ENCODE measurements around the genes ZBTB37, TNN and TEX35.

- PRO-cap, 2 experiments: peak in 2 of 2 experiments; most common plus-strand start chr1:173868752 (in 2); most common minus-strand start chr1:173868448 (in 2)
- RAMPAGE, long total RNA, 5 experiments: start-site peak on the plus strand in 2 of 5 experiments, at chr1:173868136-173868861 at its widest, 5 to 13 reads per replicate
Observed at GRCh38 chr1:173868133-173869132, at the start of gene ZBTB37. TSS of gene ZBTB37 (plus strand) at chr1:173868380.

GRCh38 chr1:173916970-173917177 lies 253 bp downstream of the SERPINC1 start:
- PRO-cap, 2 experiments: no peak in any of the 2 experiments
- RAMPAGE, long total RNA, 5 experiments: no peak in any of the 5 experiments

DNA sequence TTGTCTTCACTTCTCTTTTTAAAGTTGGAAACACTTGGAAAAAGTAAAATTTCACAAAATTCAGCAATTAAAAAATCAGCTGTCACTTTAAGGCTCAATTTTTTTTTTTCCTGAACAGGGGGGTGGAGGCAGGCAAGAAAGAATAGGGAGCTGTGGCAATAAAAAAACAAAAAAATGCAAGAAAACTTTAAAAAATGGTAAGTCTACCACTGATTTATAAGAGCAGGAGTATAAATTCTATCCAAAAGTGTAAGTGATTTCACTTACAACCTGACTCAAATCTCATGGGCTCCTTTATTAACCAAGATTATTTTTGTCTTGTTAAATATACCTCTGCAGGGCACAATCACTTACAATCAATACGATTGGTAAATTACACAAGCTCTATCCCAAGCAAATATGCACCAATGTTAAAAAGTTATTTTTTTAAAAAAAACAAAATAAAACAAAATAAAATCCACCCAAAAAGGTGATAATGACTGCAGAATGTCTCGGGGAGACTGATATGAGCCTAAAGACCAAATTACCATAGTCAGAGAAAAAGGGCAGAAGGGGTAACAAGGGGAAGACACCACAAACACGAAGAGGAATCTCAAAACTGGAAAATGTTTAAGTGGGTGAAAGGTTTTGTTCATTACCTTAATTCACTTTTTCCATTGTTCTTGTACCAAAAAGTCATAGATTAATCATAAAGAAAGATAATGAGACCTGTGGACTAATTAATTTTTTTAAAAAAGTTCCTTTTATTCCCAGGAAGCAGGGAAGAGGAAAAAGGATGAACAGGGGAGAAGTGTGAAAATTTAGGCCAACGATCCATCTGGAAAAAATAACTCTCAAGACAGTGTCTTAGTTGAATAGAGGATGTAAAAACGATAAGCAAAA lies 14.9 kb upstream of the SERPINC1 start:
- PRO-cap, 2 experiments: no peak in any of the 2 experiments
- RAMPAGE, long total RNA, 5 experiments: no peak in any of the 5 experiments

DNA sequence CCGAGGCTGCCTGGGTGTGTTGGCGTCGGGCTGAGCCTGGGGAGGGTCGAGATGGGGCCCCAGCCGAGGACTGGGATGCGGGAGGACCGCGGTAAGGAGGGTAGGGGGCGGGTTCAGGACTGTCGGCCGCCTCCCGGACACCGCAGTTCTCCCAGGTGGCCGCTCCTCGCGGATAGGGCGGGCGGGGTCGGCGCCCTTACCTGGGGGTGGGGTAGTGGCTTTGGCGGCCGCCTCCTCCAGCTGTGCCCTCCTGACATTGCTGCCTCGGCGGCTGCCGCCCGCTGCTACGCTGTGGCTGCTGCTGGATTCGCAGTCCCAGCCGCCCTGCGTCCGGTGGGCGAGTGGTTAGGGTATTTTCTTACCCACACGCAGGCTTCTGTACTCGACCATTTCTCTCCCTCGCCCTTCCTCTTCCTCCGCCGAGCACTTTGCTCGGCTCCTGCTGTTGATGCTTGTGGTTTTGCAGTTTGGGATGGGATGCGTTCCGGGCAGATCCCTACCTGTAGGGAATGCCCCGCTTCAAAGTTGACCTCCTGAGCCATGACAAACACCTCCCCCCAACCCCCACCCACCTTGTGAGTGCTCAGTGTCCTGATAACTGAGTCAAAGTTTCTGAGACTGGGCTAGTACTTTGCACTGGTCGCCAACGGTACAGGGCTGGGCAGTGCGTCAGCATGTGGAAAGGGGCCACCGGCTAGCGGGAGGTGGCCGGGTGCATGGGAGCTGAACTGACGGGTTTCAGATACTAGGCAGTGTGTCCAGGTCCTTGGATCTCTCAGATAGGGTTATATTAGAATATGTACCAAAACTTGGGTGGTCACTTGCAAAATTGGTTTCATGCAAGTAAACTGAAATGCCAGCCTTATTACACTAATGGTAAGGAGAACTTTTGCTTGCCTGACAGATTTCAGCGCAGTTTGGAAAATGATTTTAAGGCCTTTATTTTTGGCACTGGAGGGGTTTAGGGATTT lies 682 bp downstream of the RABGAP1L start:
- PRO-cap, 2 experiments: peak in 2 of 2 experiments; most common plus-strand start position 143 of the sequence (in 1); most common minus-strand start position 121 of the sequence (in 1)
- RAMPAGE, long total RNA, 5 experiments: start-site peak on the minus strand in 2 of 5 experiments, centred at positions 440 to 475 of the sequence, 5 to 12 reads per replicate

- PRO-cap, 2 experiments: no peak in any of the 2 experiments
- RAMPAGE, long total RNA, 5 experiments: no peak in any of the 5 experiments
Observed at GRCh38 chr1:175067596-175068031, at the start of gene TNN. TSS of gene TNN (plus strand) at chr1:175067833.

GRCh38 chr1:175188810-175189625 lies 3.6 kb downstream of the KIAA0040 start:
- PRO-cap, 2 experiments: peak in 1 of 2 experiments; most common minus-strand start chr1:175189041 (in 1)
- RAMPAGE, long total RNA, 5 experiments: no peak in any of the 5 experiments

DNA sequence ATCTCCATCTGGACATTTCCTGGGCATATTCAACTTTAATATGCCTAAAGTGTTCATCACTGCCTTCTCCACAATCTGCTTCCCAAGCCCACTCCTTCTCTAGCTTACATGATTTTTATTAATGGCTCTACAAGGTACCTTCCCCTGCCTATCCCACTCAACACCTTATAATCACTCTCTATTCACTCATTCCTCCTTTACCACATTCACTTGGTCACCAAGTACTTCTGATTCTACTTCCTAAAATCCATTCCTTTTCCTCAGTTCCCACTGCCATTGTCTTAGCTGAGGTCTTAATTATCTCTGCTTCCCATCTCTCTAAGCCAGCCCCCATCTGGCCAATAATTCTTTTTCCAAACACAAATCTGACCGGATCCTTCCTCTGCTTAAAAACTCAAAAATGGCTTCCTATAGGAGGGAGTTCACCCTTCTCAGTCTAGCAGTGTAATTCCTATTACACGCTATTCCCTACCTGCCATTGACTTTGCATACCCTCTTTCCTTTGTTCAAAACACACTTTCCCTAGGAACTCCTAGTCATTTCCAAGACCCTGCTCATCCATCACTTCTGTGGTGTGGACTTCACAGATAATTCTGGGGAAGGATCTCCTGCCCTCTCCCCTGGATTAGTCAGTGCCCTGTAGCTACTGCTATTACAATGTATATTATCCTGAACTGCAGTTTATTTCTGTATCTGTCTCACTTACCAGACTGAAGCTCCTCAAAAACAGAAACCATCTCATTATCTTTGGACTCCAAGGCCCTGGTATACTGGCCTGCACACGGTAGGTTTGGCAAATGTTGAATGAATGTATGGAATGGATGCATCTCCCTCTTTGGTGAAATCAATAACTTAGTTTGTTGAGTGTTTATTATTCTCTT lies 1.9 kb downstream of the KIAA0040 start:
- PRO-cap, 2 experiments: no peak in any of the 2 experiments
- RAMPAGE, long total RNA, 5 experiments: no peak in any of the 5 experiments

- PRO-cap, 2 experiments: no peak in any of the 2 experiments
- RAMPAGE, long total RNA, 5 experiments: no peak in any of the 5 experiments
Observed at GRCh38 chr1:175209056-175209597, 16.6 kb upstream of the KIAA0040 start.

DNA sequence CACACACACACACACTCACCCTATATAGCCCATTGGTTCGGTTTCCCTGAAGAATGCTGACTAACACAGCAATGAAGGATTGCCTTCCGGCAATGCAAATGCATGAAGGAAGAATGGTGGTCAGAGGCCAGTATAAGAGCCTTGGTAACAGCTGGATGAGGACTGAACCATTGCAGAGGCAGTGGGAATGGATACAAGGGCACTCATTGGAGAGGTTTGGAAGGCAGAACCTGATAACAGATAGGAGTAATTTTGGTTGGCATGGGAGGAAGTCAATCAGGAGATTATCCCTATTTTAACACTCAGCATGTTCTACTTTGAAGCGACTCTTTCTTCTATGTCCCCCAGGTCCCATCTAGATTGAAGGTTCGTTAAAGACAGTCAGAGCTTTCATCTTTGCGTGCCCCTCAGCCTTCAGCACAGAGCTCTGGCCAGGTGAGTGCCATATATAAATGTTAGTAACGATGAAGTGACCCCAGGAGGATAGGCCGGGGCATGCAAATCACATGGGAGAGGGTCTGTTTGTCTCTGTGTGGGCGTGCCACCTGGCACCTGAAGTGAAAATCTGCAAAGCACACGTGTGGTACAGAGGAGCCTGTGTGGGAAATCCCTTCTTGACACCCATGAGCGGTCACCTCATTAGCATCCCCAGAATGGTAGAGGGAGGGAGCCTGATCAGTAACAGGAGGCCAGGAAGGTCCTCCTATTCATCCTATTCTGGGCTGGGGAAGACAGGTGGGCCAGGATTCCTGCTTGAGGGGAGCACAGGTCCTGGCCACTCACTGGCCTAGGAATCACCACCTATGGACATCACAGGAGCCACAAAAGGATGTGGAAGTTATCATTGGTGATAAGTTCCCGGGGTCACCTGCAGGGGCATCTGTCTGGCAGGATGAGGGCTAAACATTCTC lies 32.8 kb upstream of the KIAA0040 start:
- PRO-cap, 2 experiments: no peak in any of the 2 experiments
- RAMPAGE, long total RNA, 5 experiments: no peak in any of the 5 experiments

DNA sequence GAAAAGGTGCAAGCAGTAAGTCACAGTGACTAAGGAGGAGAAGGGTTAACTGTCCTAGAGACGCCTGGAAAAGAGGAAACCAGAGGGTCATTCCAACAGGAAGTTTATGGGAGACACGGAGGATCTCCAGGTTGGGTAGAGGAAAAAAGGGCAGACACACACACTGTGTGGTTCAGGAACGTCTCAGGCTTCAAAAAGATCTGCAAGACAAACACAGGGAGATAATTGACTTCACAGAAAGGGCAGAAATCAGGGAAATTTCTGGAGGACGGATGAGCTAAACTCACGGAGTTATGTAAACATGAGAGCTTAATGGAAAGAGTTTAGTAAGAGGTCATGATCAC lies 96.4 kb upstream of the TNR start:
- PRO-cap, 2 experiments: no peak in any of the 2 experiments
- RAMPAGE, long total RNA, 5 experiments: no peak in any of the 5 experiments

DNA sequence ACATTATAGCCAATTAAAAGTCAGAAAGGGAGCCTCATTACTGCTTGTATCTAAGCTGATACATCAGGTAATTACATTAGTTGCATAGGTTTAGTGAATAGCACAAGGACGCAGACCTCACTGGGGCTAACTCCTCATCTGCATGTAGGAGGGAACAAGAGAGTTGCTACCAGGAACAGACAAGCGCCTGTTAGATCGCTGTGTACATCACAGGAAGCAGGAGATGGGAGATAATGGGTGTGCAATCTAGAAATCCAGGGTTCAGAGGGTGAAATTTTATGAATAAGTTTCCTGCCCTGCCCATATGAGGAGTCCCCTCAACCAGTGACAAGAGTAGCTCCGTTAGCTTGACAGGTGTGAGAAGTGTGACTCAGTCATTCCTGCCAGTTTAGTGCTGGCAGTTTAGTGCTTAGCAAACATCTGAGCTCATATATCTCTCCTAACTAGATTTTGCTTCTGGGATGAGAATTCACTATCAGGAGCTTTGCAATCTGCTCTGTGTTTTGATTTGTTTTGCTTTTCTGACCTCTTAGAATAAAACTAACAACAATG lies 96.8 kb upstream of the TNR start:
- PRO-cap, 2 experiments: no peak in any of the 2 experiments
- RAMPAGE, long total RNA, 5 experiments: no peak in any of the 5 experiments

DNA sequence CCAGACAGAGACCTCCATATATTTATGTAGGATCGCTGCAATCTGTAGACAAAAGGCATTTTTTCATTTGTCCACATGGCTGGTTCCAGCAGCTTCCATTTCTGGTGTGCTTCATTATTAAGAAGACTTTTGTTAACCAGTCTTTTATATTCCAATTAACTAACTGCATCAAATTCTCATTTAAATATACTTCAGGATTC lies 224.9 kb upstream of the TNR start:
- PRO-cap, 2 experiments: no peak in any of the 2 experiments
- RAMPAGE, long total RNA, 5 experiments: no peak in any of the 5 experiments

GRCh38 chr1:176150320-176150833 lies 56.7 kb downstream of the COP1 start:
- PRO-cap, 2 experiments: no peak in any of the 2 experiments
- RAMPAGE, long total RNA, 5 experiments: no peak in any of the 5 experiments

- PRO-cap, 2 experiments: no peak in any of the 2 experiments
- RAMPAGE, long total RNA, 5 experiments: start-site peak on the plus strand in 1 of 5 experiments, at chr1:176553411-176553546 at its widest, 11 reads per replicate
Observed at GRCh38 chr1:176552963-176553739, 90.2 kb downstream of the PAPPA2 start.

DNA sequence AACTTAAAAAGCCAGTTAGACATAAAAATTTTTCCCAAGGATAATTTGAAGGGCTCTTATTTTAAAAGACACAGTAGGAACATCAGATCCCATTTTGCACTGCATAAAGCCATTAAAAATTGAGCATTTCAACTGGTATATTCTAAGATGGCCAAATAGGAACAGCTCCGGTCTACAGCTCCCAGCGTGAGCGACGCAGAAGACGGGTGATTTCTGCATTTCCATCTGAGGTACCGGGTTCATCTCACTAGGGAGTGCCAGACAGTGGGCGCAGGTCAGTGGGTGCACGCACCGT lies 336.1 kb downstream of the SEC16B start:
- PRO-cap, 2 experiments: no peak in any of the 2 experiments
- RAMPAGE, long total RNA, 5 experiments: no peak in any of the 5 experiments

DNA sequence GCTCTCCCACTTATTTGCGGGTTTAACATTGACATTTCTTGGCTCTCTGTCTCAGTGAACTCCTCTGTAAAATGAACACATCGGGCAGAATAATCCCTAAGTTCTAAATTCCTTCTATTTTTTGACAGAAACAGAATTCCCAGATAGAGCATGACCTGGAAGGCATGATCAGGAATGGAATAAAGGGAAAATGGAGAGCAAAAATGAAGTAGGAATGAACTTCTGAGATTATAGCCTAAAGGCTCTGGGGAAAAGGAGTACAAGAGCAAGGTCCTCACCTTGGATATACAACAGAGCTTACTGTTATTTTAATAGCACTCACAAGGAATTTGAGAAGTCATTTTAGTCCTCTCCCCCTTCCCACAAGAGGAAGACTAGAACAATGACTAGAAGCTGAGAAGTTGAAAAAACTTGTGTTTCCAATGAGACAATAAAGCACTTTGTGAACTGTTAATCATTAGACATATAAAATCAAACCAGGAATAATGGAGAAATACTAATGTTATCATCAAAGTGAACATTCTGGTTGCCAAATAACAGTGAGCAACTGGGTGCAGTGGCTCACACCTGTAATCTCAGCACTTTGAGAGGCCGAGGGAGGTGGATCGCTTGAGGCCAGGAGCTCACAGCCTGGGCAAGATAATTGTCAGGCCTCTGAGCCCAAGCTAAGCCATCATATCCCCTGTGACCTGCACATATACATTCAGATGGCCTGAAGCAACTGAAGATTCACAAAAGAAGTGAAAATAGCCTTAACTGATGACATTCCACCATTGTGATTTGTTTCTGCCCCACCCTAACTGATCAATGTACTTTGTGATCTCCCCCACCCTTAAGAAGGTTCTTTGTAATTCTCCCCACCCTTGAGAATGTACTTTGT lies 54.1 kb upstream of the RASAL2 start:
- PRO-cap, 2 experiments: no peak in any of the 2 experiments
- RAMPAGE, long total RNA, 5 experiments: no peak in any of the 5 experiments

DNA sequence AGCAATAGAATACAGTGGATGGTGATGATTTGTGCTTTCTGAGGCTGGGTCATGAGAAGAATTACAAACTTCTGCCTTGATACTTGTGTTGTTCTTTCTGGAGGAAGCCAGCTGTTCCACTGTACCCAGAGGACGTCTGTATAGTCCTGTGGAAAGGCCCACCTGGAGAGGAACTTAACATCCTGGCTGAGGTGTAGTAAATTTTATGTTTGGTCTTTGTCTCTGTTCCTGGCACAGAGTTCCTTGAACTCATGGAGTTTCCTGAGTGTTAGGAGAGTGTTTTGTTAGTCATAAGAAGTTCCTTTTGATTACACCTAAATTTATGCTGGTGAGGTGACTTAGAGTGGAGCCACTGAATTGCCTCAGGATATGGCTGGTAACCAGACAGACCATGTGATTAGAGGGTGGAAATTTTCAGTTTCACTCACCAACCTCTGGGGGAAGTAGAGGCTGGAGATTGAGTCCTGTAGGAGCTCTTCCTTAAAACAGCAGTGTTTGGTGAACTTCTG lies 57.9 kb downstream of the RASAL2 start:
- PRO-cap, 2 experiments: no peak in any of the 2 experiments
- RAMPAGE, long total RNA, 5 experiments: no peak in any of the 5 experiments

DNA sequence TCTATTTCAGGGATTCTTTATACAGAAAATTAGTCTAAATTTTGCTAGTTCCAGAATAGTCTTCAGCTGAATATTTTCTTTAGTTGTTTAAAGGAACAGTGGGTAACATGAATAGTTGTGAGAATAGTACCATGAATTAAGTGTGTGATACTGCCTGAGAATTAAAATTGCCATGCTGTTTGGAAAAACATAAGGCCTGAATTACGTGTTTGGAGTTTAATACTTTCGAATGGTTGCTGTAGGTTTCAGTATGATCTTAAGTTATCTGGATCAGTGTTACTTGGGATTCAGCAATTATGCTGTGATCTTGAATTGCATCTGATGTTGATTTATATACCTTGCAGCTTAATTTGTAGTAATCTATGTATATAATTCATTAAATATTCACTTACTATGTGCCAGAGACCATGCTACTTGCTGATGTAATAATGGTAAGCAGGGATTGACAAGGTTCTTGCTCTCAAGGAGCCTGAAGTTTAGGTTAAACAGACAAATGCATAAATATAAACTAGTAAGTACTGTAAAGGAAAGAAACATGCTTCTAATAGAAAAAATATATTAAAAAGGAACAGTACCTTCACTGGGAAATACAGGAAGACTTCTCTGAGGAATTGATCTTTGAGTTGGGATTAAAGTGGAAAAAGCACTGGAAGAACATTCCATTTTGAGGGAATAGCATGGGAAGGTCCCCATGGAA lies 83.2 kb downstream of the RASAL2 start:
- PRO-cap, 2 experiments: no peak in any of the 2 experiments
- RAMPAGE, long total RNA, 5 experiments: no peak in any of the 5 experiments

- PRO-cap, 2 experiments: no peak in any of the 2 experiments
- RAMPAGE, long total RNA, 5 experiments: no peak in any of the 5 experiments
Observed at GRCh38 chr1:178476448-178477312, 20.1 kb downstream of the CLEC20A start.

DNA sequence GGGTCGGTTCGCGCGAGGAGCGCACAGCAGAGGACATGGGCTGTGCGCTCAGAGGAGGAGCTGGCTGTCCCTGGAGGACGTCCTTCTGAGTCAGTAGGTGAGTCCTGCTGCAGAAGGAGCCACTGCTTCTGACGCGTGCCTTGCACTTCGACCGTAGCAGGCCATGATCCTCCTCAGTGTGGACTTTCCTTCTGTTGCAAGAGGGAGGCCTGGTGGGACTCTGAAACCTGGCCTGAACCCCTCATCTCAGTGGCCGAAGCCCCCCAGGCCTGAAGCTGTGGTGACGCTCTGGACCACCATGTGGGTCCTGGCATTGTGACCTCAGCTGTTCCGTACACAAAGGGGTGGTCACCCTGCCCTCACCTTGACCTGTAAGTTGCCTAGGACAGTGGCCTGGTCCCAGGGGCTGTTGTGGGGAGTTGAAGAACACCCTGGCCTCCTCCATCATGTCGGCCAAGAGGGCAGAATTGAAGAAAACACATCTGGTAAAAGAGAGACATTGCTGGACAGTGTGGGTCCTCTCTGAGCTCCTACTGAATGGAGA lies at the start of gene TEX35:
TEX35 (plus strand) TSS at position 367 of the 544 bp plus-strand sequence.
- PRO-cap, 2 experiments: no peak in any of the 2 experiments
- RAMPAGE, long total RNA, 5 experiments: no peak in any of the 5 experiments